ENCODE measurements around the genes MEAF6 and RSPO1.

DNA sequence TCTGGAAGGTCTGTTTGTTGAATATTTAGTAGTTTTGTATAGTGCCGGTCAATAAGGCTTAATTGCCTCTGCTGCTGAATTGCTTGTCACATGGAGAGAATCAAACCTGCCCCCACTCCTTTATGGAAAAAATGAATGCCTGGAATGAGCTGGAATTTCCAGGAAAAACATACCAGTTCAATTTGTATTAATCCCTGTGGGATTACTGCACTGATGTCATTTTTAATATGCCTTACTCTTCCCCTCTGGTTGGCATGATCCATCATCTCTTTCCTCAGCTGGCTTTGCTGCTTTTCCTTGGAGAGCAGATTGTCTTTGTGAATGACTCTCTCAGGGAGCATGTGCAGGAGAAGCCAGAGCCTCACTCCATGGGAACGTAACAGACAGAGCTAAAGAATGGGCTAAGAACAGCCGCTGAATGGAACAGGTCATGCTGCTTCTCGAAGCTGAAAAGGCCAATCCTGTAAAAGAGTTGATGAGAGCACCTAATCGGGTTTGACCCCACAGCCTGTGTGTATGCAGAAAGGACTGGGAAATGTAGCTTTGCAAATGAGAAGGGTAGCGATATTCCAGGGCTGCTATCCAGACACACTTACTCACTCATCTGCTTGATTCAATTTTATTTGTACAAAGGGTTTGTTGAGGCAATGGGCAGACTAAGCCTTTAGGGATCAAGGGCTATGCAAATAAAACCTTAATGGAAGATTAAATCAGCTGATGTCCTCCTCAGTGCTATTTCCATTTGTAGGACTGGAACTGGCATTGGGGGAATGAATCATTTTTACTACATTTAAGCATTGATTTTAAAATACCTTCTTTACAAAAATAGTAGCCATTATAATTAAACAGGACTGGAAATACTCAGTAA is 20.7 kb downstream of the PHC2 start:
- RRBS: no CpG with 5 or more reads among the region's 6 CpGs

DNA sequence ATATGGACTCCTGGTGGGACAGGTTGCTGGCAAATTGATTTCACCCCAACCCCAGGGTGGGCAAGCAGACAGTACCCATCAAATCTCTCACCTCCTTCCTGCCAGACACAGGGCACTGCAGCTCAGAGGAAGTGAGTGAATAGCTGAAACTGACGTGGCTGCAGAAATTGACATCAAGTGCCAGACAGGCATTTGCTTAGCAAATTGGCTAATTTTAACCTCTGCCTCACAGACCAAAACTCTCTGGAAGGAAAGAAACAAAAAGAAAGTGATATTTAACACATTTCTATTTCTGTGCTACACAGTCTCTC is 39.0 kb downstream of the HMGB4 start:
- RRBS: no CpG with 5 or more reads among the region's 1 CpG

GRCh38 chr1:34683651-34684099 is 71.2 kb upstream of the GJB5 start:
- RRBS: no CpG with 5 or more reads among the region's 3 CpGs

DNA sequence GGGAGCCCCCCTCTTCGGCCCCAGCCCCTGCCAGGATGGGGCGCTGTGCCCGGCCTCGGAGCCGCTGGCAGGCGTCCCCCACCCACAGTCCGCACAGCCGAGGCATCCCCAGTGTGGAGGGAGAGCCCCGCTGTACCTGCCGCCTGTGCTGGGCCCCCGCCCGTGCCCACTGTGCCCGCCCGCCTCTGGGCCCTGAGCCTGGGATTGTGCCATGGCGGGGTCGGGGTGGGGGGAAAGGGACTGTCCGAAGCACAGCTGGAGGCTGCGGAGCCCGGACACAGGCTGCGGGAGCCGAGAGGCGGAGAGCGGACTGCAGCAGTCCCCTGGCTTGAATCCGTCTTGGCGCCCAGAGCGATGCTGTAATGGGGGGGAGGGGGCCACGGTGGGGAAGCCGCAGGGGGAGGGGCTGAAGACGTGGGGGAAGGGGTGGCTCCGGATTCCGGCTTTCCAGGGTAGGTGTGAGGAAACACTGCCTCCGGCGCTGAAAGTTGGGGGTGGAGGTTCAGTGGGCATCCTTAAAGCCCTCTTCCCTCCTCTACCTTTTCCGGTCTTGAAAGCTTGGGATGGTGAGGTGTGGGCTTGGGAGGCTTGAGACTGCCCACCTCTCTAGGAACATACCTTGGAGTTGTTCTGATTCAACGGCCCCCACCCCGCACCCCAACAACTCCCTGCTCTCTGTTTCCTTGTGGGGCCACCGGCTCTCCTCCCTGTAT is 870 bp upstream of the DLGAP3 start:
- RRBS: 6% methylated on average over 5 of the region's 37 CpGs

DNA sequence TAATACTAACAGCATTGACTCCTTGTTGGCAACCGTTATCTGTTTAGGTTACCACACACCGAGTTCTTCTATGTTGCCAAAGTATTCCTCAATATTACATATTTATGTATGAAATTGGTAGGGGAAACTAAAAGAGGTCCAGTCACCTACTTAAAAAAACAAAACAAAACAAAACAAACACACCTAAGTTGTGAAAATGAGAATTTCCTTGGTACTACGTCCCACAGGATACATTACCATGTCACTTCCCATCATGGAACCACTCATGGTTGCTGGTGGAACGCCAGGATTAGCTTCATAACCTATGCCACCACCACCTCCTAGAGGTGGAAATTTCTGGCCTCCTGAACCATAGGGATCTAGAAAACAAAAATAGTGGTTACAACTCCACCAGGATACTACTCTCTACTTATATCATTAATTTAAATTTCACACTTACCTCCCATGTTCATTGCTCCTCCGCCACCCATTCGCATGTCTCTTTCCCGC is 6.1 kb downstream of the SFPQ start:
- RRBS: no CpG with 5 or more reads among the region's 7 CpGs

- RRBS: no CpG with 5 or more reads among the region's 7 CpGs
These were observed 18.3 kb downstream of the KIAA0319L start for GRCh38 chr1:35538796-35539406.

- RRBS: no CpG with 5 or more reads among the region's 5 CpGs
These were observed 31.2 kb upstream of the AGO1 start for GRCh38 chr1:35851545-35852556.

DNA sequence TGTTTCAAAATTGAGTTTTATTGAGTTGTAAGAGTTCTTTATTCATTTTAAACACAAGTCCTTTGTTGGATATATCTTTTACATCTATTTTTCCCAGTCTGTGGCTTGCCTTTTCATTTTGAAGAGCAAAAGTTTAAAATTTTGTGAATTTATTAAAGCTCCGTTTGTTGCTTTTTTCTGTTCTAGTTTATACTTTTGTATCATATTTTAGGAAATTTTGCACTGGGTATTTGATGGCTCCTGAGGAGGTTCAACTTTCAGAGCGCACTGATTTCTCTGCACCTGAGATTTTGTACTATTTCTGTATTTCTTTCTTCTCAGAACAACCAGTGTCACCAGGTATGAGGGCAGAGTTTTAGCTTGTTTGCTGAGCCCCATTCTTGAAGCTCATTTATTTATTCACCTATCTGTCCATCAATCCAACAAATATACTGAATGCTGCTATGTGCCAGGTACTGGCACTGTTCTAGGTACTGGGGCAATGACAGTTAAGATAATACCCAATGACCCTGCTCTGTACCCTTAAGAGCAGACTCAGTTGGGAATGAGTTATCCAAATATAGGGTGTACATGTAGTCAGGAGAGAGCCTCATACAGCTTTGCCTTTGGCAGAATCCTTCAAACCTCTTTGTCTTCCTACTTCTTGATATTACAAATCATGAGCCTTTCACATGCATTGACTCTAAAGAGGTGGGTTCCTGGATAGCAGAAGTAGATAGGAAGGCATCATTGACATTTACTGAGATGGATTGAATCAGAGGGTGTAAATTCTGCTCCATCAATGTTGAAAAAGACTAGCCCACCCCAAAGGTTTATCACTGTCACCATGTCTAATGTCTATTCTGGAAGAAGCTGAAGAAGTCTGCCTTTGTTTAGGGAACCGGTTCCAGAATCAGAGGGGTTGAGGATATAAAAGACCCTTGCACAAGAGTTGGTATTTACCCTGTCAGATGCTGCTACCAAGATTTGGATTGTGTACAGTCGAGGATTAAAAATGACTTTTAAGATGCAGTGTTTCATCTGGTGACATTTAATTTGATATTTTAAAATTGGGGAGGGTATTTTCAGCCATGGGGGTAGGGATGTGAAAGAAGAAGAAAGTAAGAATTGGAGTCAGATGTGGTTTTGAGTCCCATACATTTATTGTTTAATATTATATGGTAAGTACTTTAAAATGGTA is 1.9 kb upstream of the AGO3 start:
- RRBS: no CpG with 5 or more reads among the region's 4 CpGs

- RRBS: no CpG with 5 or more reads among the region's 4 CpGs
These were observed 19.3 kb downstream of the MAP7D1 start for GRCh38 chr1:36175115-36175861.

DNA sequence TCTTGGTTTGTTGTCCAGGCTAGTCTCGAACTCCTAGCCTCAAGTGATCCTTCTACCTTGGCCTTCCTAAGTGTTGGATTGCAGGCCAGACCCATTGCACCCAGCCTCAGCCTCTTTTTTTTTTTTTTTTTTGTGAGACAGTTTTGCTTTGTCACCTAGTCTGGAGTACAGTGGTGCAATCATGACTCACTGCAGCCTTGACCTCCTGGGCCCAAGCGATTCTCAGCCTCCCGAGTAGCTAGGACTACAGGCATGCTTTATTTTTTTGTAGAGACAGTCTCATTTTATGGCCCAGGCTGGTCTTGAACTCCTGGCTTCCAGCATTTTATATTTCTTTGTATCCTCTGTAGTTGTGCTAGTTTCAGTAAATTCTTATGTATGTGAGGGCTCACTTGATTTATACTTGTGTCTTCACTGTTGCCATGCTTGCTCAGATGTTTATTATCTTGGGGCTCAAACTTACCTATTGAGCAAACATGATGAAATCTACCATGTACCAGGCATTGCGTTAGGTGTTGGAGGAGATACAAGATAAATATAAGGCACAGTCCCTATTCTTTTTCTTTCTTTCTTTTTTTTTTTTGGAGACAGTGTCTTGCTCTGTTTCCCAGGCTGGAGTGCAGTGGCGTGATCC is 24.2 kb downstream of the THRAP3 start:
- RRBS: no CpG with 5 or more reads among the region's 5 CpGs

DNA sequence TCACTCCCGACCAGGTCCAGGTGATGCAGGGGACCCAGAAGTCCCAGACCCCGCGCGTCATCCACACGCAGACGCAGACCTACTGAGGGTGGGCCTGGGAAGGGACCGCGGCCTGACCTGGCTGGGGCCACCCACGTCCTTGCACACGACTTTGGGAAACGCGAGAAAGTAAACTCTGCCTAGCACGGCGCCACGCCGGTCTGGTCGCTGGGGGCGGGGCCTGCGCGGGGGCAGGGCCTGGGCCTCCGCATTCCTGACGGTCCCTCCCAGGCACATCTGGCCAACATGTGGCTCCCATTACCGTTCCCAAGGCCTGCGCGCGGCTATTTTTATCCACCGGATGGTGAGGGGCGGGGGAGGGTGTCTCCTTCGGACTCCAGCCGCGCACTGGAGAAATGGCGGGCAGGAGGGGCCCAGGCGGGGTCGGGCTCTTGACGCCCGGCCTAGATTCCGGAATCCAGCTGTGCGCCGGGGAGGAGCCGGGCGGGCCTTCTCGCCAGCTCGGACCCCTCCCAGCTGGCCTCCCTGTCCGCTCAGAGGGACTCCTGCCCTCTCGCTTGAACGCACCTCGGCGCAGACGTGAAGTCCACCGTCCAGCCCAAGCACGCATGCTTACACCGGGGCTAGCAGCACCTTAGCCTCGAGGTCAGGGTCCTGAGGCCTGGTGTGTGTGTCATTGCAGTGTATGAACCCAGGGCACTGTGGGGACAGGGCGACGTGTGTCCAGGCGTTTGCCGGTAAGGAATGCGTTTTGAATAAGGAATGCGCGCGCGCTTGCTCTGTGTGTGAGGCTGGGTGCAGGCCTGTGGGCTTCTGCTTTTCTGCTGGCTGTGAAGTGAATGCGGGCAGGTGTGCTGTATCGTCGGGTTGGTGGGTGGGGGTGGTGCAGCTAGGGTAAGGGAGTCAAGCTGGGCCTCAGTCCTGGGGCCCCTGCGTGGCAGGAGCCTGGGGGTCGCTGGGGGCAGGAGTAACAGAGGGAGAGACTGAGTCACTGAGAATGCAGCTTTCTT is 2.1 kb downstream of the EVA1B start:
- RRBS: 29% methylated on average over 13 of the region's 67 CpGs

DNA sequence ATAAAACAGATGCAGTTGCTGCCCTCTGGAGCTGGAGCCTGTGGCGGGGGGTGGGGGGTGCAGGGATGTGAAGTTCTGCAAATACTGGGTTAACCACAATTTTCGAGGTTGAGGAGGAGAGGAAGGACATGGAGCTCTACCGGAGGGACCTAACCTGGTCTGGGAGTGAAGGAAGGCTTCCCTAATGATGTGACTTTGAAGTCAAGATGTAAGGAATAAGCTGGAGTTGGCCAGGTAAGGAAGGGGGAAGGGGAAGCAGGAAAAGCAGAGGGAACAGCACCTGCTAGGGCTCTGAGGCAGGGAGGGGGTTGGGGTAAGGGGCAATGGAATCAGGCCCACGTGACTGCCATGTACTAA is 95.0 kb upstream of the GRIK3 start:
- RRBS: no CpG with 5 or more reads among the region's 4 CpGs

GRCh38 chr1:37288713-37289476 is 185.5 kb upstream of the ZC3H12A start:
- RRBS: no CpG with 5 or more reads among the region's 6 CpGs

DNA sequence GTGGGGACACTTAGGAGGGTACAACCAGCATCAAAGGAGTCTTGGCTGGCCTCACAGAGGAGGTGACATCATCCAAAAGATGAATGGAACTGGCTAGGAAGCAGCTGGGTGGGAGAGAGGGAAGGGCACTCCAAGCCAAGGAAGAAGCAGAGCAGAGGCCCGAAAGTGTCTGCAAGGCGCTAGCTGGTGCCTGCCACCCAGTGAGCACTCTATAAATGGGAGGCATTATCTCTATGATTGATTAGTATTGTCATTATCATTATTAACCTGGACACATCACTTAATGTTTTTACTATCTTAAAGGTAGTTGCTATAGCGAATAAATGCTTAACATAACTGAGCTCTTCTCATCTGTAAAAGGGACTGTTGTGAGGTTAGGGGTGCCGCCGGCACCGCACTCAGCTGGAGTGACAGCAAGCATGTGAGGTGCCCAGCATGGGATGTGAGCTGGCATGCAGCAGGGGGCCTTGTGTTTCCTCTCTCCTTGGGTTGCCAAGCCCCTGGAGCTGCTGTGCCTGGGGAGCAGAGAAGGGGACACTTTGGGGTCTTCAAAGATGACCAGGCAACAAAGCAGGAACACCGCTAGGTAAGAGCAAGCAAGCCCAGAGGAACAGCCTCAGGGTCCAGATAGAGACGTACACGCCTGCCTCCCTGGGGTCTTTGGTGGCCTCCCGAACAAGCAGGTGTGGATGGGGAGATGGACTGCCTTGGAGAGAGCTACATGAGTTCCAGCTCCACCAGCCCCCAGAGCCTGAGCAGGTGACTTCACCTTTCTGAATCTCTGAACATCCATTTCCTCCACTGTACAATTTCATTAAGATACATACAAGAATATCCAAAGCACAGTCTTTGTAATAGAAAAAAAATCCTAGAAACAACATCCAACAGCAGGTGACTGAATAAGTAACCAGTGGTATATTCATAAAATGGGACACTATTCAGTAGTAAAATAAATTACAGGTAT is 2.1 kb upstream of the ZC3H12A start:
- RRBS: no CpG with 5 or more reads among the region's 10 CpGs

GRCh38 chr1:37481236-37482147 is 7.1 kb downstream of the ZC3H12A start:
- RRBS: no CpG with 5 or more reads among the region's 32 CpGs

DNA sequence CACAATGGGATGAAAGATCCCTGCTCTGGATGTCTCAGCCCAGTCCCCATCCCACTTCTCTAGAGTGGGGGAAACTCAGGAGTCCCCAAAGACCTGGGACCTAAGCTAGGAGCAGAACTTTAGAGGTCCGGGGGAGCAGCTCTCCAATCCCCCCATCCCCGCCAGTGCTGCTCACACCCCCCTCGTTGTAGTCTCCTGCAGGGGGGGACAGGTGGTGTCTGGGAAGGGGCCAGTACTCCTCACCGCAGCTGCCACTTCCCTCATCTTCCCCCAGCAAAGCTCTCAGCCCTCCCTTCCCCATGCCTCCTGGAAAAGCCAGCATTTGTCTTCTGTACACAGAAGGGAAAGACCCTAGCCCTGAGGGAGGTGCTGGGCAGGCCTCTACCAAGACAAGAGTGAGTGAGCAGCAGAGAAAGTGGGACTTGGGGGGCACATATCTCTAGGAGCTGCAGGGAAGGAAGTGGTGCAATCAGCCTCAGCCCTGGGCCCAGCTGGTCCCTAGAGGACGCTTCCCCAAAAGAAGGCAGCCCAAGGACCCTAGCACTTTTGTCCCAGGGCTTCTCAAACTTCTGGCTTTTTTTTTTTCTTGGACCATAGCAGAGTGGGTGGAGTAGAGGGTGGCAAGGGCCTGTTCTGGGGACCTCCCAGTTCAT is 12.3 kb downstream of the ZC3H12A start:
- RRBS: no CpG with 5 or more reads among the region's 5 CpGs

DNA sequence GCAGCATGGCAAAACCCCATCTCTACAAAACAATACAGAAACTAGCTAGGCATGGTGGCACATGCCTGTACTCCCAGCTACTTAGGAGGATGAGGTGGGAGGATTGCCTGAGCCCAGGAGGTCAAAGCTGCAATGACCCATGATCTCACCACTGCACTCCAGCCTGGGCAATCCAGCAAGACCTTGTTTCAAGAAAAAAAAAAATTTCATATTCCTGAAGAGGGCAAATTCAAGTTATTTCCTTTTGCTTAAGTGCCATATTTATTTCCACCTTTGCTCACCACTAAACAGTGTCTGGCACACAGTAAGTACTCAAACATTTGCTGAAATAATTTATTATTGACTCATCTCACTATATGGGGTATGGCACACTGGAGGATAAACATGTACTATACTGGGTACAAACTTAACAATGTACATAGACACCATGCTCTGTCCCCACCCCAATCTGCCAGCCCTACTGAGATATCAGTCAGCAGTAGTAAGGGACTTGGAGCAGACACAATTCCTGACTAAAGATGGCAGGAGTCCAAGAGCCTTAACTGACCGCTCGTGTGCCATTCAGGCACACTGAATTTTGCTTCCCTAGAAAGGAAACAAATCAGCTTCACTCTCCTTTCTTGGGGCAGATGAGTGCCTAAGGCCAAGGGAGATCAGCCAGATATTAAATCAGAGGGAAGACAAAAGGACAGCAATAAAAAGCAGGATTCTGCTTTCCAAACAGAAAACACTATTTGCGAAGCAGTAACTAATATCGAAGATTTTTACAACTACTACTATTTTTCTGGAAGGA is 15.4 kb downstream of the MEAF6 start:
- RRBS: no CpG with 5 or more reads among the region's 4 CpGs

DNA sequence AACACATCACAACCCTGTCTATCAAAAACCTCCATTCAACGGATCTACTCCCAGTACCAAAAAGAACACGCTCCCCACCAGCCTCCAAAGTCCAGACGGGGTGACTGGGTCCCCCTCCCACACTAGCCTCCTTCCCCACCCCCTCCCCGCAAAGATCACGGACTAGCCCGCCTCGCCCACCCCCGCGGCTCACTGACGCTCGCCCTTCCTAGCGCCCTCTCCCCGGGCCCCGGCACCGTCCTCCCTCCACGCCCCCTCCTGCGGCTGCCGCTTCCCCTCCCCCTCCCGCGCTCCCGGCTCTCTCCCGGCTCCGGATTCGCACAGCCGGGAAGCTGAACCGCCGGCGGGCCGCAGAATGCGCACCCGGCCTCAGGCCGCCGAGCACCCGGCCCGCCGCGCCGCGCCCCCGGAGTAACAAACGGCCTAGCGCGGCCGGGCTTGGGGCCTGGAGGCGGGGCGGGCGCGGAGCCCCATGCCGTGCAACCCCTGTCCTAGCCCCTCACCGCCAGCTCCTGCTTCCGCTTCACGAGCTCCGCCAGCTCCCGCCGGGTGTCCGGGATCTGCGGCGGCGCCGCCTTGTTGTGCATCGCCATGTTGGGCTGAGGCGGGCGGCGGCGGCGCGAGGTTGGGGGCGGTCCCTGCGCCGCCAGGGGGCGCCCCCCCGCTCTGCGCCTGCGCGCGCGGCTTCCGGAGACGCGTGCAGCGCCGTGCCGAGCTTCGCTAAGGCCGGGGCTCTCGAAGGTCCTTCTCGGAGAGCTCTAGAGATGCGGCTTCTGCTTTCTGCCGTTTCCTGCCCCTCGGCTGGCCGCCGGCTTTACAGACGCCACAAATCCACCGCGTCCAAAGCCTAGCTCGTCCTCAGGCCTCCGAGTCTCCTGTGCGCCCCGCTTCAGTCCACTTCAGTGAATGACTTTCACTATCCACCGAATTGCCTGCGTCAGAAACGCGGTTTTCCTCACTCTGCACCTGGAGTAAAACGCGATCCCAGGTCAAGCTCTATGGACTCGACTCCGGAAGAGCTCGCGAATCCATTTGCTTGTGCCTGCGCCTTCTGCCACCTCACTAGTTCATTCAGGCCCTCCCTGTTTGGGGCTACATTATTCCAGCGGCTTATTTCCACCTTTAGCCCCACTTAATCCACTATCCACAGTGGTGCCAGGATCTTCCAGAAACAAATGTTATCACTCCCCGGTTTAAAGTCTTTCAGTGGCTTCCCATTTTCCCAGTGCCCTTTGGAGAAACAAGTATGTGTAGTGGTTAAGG is at the start of gene MEAF6:
Gene MEAF6, minus strand, starts transcription at position 613 of the 1,263 bp plus-strand sequence.
- RRBS: 1% methylated on average over 45 of the region's 112 CpGs

GRCh38 chr1:37561246-37562549 is 5.0 kb downstream of the DNALI1 start:
- RRBS: 96% methylated on average over 4 of the region's 29 CpGs

- RRBS: 2% methylated on average over 60 of the region's 70 CpGs
These were observed at the start of gene RSPO1 for GRCh38 chr1:37634504-37635155. Gene RSPO1, minus strand, starts transcription at chr1:37634892.

Measured in zone of skin (tissue), 1 donor.